Endothelial cell of umbilical vein (primary cell): ENCODE results near the gene CYP2J2.

DNA sequence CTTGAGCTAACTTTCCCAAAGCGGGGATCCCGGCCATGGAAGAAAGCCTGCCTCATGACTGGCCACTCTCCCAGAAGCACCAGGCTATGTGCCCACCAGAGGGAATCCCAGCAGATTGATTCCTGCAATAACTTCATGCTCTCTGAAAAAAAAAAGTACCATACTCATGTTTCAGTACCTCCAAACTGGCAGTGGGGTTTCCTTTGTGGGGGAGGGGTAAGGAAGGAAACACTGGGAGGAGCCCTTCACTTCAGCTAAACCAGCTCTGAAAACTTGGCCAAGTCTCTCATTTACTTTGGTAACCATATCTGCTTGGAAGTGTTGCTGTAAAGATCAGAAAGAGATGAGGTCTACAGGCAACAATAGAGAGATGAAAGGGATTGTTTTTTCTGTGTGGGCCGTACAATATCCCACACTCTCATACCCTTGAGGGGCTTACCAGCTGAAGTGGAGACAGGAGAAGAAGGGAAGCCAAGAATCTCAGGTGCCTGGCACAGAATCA, 42.3 kb upstream of the TACSTD2 start:
- PRO-cap, result no peak
CAGE:
- cytosol, long polyA minus RNA, result no peak
- cytosol, long polyA plus RNA, result no peak
- long polyA plus RNA, result no peak
- nucleus, long polyA minus RNA, result no peak
- nucleus, long polyA plus RNA, result no peak

DNA sequence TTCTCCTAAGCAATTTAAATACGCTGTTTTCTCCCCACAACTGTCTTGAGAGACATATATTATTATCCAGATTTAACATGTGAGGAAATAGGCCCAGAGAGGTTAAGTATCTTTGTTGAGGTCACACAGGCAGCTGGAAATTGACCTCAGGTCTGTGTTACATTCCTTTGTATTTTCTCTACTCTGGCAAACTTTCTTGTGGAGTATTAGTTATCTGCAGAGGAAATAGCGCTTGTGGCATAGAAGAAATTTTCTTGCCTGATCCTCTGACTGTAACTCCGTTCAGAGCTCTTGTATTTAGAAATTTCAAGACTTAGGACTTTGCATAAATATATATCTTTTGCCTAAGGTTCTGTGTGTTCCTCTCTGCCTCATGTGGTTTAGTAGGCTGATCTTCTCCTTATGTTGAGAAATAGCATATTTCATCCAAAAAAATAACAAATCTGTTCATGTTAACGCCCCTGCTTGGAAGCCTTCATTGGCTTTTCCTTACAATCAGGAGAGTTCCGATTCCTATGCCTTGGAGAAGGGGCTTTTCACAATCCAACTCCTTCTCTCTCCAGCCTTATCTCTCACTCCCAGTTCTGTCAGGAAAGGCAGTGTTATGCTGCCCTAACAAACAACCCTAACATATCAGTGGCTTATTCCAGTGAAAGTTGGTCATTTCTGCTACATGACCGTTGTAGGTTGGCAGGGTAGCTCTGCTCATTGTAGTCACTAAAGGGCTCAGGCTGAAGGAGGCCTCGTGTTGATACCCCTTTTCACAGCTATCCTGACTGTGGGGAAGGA, 2.5 kb upstream of the JUN start:
- PRO-cap, result no peak
CAGE:
- cytosol, long polyA minus RNA, result no peak
- cytosol, long polyA plus RNA, result no peak
- long polyA plus RNA, result no peak
- nucleus, long polyA minus RNA, result no peak
- nucleus, long polyA plus RNA, result no peak

DNA sequence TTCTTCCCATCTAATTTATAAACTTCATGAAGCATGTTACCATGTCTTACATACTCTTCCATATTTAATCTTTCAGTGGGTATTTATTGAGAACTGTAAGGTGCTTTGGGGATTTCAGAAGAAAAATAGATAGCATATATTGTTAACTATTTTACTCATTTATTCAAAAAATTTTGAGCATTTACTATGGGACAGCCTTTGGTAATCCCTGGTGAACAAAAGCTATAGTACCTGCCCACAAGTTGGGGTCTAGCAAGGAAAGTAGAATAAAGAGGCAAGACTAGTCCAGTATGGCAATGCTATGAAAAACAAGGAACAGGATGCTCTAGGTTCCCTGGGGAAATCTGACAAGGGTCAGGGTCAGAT, 9.6 kb upstream of the JUN start:
- PRO-cap, result no peak
CAGE:
- cytosol, long polyA minus RNA, result no peak
- cytosol, long polyA plus RNA, result no peak
- long polyA plus RNA, result no peak
- nucleus, long polyA minus RNA, result no peak
- nucleus, long polyA plus RNA, result no peak

GRCh38 chr1:58816087-58816754, 32.4 kb upstream of the JUN start:
- PRO-cap, result bidirectional peak, plus-strand start at chr1:58816167, minus-strand start at chr1:58815839; bidirectional peak, plus-strand start at chr1:58816476, minus-strand start at chr1:58816331
CAGE:
- cytosol, long polyA minus RNA, result no peak
- cytosol, long polyA plus RNA, result no peak
- long polyA plus RNA, result no peak
- nucleus, long polyA minus RNA, result start-site peak on the minus strand at chr1:58816311-58816331, 25 reads
- nucleus, long polyA plus RNA, result no peak

GRCh38 chr1:58881319-58881832, 97.5 kb upstream of the JUN start:
- PRO-cap, result no peak
CAGE:
- cytosol, long polyA minus RNA, result no peak
- cytosol, long polyA plus RNA, result no peak
- long polyA plus RNA, result no peak
- nucleus, long polyA minus RNA, result no peak
- nucleus, long polyA plus RNA, result no peak

GRCh38 chr1:59393107-59394251, 96.6 kb downstream of the FGGY start:
- PRO-cap, result no peak
CAGE:
- cytosol, long polyA minus RNA, result no peak
- cytosol, long polyA plus RNA, result no peak
- long polyA plus RNA, result no peak
- nucleus, long polyA minus RNA, result no peak
- nucleus, long polyA plus RNA, result no peak

DNA sequence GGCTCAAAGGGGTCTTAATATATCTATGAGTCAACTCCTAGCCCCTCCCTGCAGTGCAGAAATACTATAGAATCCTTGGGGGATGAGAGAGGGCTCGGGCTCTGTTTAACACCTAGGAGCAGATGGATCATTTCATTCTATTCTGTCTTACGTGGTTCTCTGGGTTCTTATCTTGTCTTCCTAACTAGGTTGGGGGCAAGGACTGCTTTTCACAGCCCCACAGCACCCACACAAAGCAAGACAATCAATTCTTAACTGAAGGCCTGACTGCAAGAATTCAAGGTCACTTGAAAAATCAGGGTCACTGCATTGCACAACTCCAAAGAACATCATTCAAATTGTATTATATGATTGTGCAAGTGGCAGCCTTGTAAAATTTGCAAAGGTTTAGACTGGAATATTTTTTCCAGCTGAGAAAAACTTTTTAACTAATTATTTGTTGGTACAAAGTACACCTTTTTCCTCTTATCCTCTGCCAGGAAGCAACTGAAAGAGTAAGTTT, 214.5 kb downstream of the FGGY start:
- PRO-cap, result no peak
CAGE:
- cytosol, long polyA minus RNA, result no peak
- cytosol, long polyA plus RNA, result no peak
- long polyA plus RNA, result no peak
- nucleus, long polyA minus RNA, result no peak
- nucleus, long polyA plus RNA, result no peak

GRCh38 chr1:59512190-59512708, 215.4 kb downstream of the FGGY start:
- PRO-cap, result no peak
CAGE:
- cytosol, long polyA minus RNA, result no peak
- cytosol, long polyA plus RNA, result no peak
- long polyA plus RNA, result no peak
- nucleus, long polyA minus RNA, result no peak
- nucleus, long polyA plus RNA, result no peak

GRCh38 chr1:59520763-59521623, 224.1 kb downstream of the FGGY start:
- PRO-cap, result no peak
CAGE:
- cytosol, long polyA minus RNA, result no peak
- cytosol, long polyA plus RNA, result no peak
- long polyA plus RNA, result no peak
- nucleus, long polyA minus RNA, result no peak
- nucleus, long polyA plus RNA, result no peak

GRCh38 chr1:59814189-59814719, 495 bp upstream of the HOOK1 start:
- PRO-cap, result no peak
CAGE:
- cytosol, long polyA minus RNA, result no peak
- cytosol, long polyA plus RNA, result no peak
- long polyA plus RNA, result no peak
- nucleus, long polyA minus RNA, result no peak
- nucleus, long polyA plus RNA, result no peak

DNA sequence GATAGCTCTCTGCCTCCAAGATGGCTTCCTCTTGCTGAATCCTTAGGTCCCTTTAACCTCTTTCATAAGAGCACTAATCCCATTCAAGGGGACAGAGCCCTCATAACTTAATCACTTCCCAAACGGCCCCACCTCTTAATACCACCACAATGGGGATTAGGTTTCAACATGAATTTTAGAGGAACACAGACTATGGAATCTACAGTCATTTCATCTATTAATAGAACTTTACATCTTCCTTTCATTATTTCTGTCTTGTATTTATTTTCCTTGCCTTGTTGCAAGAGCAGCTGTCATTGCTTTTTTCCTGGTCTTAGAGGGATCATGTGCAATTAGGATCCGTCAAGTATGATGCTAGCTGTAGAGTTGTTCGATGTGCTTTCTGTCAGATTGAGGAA, 30.4 kb downstream of the HOOK1 start:
- PRO-cap, result no peak
CAGE:
- cytosol, long polyA minus RNA, result no peak
- cytosol, long polyA plus RNA, result no peak
- long polyA plus RNA, result no peak
- nucleus, long polyA minus RNA, result no peak
- nucleus, long polyA plus RNA, result no peak

- PRO-cap, result no peak
CAGE:
- cytosol, long polyA minus RNA, result no peak
- cytosol, long polyA plus RNA, result no peak
- long polyA plus RNA, result no peak
- nucleus, long polyA minus RNA, result no peak
- nucleus, long polyA plus RNA, result no peak
Observed at GRCh38 chr1:59848892-59849244, 34.1 kb downstream of the HOOK1 start.

DNA sequence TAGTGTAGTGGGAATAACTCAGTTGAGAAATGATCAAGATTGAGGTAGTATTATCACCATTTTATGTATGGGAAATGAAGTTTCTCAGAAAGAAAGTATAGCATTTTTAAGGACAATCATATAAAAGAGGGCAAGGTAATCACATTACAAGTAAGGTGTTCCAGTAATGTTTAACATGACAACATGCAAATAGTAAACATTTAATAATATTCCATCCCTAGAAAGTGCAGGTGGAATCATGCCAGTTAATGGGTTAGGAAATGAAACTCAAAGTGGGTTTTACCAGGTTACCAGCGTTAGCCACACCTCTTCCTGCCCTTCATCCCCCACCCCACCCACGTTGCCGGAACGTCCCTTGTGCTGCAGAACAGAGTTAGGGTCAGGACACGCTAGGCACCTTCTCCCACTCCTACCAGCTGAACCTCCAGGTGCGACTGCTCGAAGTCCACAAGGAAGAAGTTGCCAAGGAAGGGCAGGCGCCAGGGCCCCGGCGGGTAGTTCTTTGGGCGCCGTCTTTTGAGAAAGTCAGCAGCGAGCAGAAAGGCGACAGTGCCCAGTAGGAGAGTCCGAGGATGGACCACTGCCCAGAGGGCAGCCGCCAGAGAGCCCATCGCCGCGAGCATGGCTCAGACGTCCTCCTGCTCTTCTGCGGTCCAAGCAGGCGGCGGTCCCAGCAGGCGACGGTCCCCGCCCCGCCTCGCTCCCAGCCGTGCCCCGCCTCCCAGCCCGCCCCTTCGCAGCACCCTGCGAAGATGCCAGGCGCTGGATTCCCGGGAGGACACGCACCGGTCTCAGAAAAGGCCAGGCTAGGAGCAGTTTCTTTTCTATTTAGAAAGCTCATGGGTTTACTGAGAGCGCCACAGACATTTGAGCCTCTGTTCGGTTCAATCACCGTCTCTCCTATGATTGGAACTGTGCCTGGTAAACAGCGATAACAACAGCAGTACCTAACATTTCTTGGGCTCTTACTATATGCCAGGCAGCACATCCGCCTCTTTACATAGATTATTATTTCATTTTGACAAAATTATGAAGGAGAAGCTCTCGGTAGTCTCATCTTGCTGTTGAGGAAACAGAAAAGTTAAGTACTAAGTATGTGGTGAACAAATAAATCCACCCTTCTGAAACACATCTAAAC, at the start of gene CYP2J2:
TSS of gene CYP2J2 (minus strand) at position 650 of the 1,138 bp plus-strand sequence.
- PRO-cap, result no peak
CAGE:
- cytosol, long polyA minus RNA, result no peak
- cytosol, long polyA plus RNA, result no peak
- long polyA plus RNA, result no peak
- nucleus, long polyA minus RNA, result no peak
- nucleus, long polyA plus RNA, result no peak

DNA sequence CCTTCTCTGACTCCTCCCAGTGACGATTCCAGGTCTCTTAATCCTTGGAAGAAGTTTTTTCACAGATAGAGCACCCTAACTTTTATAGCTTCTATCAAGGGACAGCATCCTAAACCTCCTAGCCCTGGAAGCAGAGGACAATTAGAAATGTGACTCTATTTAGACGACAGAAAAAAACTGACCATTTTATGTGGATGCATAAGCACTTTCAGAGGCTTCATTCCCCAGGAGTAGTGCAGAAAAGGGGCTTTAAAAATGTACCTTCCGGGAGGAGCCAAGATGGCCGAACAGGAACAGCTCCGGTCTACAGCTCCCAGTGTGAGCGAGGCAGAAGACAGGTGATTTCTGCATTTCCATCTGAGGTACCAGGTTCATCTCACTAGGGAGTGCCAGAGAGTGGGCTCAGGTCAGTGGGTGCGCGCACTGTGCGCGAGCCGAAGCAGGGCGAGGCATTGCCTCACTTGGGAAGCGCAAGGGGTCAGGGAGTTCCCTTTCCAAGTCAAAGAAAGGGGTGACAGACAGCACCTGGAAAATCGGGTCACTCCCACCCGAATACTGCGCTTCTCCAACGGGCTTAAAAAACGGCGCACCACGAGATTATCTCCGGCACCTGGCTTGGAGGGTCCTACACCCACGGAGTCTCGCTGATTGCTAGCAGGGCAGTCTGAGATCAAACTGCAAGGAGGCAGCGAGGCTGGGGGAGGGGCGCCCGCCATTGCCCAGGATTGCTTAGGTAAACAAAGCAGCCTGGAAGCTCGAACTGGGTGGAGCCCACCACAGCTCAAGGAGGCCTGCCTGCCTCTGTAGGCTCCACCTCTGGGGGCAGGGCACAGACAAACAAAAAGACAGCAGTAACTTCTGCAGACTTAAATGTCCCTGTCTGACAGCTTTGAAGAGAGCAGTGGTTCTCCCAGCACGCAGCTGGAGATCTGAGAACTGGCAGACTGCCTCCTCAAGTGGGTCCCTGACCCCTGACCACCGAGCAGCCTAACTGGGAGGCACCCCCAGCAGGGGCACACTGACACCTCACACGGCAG, 416.6 kb upstream of the C1orf87 start:
- PRO-cap, result no peak
CAGE:
- cytosol, long polyA minus RNA, result no peak
- cytosol, long polyA plus RNA, result no peak
- long polyA plus RNA, result no peak
- nucleus, long polyA minus RNA, result no peak
- nucleus, long polyA plus RNA, result no peak

- PRO-cap, result no peak
CAGE:
- cytosol, long polyA minus RNA, result no peak
- cytosol, long polyA plus RNA, result no peak
- long polyA plus RNA, result no peak
- nucleus, long polyA minus RNA, result no peak
- nucleus, long polyA plus RNA, result no peak
Observed at GRCh38 chr1:60825384-60826120, 256.8 kb upstream of the NFIA start.

- PRO-cap, result no peak
CAGE:
- cytosol, long polyA minus RNA, result no peak
- cytosol, long polyA plus RNA, result no peak
- long polyA plus RNA, result no peak
- nucleus, long polyA minus RNA, result no peak
- nucleus, long polyA plus RNA, result no peak
Observed at GRCh38 chr1:60856838-60857124, 225.6 kb upstream of the NFIA start.

- PRO-cap, result no peak
CAGE:
- cytosol, long polyA minus RNA, result no peak
- cytosol, long polyA plus RNA, result no peak
- long polyA plus RNA, result no peak
- nucleus, long polyA minus RNA, result no peak
- nucleus, long polyA plus RNA, result no peak
Observed at GRCh38 chr1:61053485-61054631, 28.5 kb upstream of the NFIA start.

GRCh38 chr1:61114216-61114784, 31.9 kb downstream of the NFIA start:
- PRO-cap, result no peak
CAGE:
- cytosol, long polyA minus RNA, result no peak
- cytosol, long polyA plus RNA, result no peak
- long polyA plus RNA, result no peak
- nucleus, long polyA minus RNA, result no peak
- nucleus, long polyA plus RNA, result no peak

- PRO-cap, result no peak
CAGE:
- cytosol, long polyA minus RNA, result no peak
- cytosol, long polyA plus RNA, result no peak
- long polyA plus RNA, result no peak
- nucleus, long polyA minus RNA, result no peak
- nucleus, long polyA plus RNA, result no peak
Observed at GRCh38 chr1:61123218-61123834, 41.0 kb downstream of the NFIA start.

DNA sequence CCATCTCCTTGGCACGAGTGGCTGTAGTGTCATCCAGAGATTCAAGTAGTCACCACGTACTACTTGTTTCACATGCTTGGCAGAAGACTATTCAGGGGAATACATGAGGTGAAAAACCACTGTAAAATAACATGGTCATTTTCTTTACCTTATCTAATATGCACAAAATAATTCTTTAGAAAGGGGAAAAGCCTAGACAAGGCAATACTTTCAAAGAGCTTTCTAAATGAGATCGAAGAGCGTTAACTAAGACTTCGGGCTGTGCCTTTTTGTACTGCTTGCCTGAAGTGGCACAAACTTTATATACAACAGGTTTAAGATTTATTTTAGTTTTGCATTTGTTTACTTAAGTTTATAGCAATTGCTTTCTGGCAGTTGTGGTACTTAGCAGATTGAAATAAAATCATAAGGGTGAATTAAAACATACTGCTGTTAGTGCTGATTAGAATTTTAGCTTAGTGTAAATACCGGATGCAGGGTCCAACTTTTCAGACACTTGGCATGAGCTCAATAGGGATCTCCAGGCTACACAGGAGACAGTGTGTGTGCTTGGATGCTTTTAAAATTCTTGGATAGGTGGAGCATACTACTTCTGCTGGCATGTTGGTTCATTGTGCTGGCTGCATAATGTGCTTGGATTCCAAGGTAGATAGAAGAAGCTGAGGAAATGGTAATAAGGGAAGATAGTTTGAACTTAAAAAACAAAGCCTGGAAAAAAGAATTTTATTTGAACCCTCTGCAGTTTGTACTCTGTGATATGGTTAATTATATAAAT, 159.6 kb downstream of the NFIA start:
- PRO-cap, result no peak
CAGE:
- cytosol, long polyA minus RNA, result no peak
- cytosol, long polyA plus RNA, result no peak
- long polyA plus RNA, result no peak
- nucleus, long polyA minus RNA, result no peak
- nucleus, long polyA plus RNA, result no peak